Mesothelial cell of epicardium (in vitro differentiated cells): ENCODE measurements around a stretch of chr9.

- PRO-cap, result no peak
These were observed 144.8 kb downstream of the MPDZ start for GRCh38 chr9:13134571-13135262.

GRCh38 chr9:13175649-13176450 is 103.6 kb downstream of the MPDZ start:
- PRO-cap, result no peak

DNA sequence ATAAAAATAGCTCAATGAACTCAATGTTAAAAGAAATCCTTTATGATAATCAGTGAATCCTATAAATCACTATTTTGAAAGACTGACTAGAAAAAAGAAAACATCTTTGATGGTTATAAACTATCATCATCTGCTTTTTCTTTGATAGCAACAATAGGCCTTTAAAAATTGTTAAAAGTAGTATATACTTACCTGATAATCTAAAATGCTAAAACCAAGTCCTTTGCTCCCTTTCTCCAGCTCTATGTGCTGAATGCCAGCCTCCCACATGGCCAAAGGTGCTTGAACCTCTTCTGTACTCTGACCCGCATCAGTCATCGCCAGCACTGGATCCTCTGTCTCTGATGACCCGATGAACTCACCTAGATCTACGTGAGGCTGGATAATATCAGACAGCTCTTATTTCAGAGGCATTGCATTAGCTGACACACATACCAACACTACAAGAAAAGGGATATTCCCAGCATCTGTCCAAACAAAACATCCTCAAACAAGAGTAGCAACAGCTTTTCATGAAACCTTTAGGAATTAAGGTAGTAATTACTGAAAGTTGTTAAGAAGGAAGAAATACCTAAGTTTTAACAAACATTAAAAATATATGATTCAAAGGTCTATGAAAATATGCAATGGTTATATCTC is 89.5 kb downstream of the MPDZ start:
- PRO-cap, result no peak

GRCh38 chr9:13432945-13433392 is 153.5 kb upstream of the MPDZ start:
- PRO-cap, result no peak

- PRO-cap, result no peak
These were observed 163.8 kb upstream of the MPDZ start for GRCh38 chr9:13443231-13443671.

DNA sequence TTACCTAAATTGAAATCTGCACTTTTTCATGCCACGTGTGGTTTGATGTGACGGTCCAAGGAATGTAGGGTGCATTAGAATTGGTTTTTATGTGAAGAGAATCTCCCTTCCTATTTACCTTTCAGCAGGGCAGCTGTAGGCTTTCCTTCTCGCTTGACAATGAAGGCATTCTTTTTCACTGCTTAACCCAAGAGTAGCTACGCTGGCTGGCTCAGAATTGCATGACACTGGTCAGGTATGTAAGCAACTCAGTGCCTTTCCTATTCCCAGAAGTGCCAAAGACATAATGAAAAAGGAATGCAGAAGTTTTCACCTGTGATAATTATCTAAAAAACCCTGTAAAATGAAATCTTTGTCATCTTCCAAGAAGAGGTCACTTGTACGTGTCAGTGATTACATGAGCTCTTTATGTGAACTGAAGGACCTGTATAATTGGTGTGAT is 212.5 kb upstream of the MPDZ start:
- PRO-cap, result no peak

- PRO-cap, result no peak
These were observed 226.0 kb downstream of the NFIB start for GRCh38 chr9:14087773-14088570.

DNA sequence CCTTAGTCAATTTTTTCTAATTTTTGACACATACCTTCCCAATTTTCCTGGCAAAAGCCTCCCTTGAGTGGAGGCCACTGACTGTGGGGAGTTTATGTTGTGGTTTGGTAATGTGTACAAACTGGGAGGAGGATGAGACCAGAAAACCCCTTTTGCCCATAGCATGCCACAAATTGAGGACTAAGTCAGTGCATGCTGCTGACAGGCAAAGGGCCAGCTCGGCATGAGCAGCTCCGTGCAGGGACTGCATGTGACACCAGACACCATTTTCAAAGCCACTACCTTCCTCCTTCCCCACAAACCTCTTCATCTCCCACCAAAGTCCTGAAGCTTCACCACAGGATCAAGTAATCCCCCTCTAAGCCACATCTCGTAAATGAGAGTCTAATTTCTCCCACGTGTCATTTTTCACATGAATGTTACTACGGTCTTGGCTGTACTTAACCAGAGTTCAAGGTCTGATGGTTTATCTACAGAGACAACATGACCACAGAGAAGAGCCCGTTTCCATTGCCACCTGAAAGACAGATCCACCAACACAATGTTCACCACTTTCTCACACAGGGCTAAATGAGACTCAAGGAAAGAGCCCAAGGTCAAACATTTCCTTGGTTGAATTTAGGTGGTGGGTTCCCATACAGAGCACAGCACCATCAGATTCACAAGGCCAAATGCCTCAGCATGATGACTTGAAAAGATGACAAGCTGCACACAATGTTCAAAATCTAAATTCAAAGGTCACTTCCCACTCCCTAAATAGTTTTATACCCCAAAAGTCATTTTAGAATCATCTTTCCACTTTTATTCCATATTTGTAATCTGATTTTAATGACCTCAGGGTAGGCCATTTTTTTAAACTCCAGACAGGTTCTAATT is 106.4 kb downstream of the NFIB start:
- PRO-cap, result no peak

DNA sequence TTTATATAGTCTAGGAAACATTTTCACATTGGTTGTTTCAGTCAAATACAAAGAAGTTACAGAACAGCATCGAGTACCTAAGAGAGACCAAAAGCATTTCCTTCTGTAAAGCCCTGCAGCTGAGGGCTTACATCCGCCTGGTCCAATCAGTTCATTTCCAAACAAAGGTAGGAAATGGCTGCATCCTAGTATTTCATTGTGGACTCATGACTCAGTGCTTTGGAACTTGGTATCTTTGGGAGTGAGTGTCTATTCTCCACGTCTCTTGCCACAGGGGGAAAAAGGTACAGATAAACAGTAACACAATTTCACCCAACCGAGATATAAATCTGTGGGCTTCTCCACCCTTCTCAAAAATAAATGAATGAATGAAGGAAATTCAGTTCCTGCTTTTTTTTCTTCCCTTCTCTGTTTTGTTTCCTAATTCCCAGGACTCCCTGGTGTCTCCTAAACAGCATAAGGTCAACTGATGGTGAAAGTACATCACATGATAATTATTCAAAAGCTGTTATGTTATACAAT is 75.4 kb downstream of the NFIB start:
- PRO-cap, result no peak

DNA sequence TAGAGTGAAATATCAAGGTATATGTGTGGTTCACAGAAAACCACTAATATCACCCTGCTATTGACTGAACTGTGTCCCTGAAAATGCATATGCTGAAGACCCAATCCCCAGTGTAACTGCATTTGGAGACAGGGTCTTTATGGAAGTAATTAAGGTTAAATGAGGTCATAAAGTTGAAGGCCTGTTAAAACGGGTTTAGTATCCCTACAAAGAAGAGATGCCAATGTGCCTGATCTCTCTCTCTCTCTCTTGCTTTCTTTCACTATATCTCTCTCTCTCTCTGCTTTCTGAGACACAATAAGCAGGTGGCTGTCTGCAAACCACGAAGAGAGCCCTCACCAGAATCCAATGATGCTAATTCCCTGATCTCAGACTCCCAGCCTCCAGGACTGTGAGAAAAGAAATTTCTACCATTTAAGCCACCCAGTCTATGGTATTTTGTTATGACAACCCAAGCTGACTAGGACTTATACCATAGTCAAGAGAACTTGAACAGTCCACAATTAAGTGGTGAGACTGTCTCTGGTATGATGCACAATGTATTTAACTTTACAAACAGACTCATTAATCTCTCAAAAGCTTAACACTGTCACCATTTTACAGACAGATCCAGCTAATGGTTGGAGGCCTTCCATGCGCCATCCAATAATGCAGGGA is 67.1 kb downstream of the NFIB start:
- PRO-cap, result no peak

DNA sequence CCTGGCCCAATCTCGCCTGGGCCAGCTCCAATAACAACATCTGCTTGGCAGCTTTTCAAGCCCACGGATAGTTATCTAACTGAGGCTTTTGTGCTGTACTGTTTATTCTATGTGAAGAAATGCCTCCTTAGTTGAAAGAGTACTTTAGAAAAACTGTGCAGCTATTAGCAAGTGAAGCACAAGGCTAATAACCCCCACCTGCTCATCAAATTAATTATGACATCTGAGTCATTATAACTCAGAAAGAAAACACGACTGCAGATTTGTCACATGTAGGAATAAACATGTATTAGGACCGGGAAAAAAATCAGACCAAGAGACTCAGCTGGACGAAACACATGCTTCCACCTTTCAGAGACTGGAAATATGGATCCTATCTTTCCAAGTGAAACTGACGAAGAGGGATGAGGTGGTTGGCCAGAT is 42.7 kb downstream of the NFIB start:
- PRO-cap, result no peak

GRCh38 chr9:14279474-14280285 is 34.3 kb downstream of the NFIB start:
- PRO-cap, result no peak

- PRO-cap, result no peak
These were observed 2.0 kb upstream of the NFIB start for GRCh38 chr9:14315882-14316452.

GRCh38 chr9:14349738-14350523 is 36.0 kb upstream of the NFIB start:
- PRO-cap, result no peak

DNA sequence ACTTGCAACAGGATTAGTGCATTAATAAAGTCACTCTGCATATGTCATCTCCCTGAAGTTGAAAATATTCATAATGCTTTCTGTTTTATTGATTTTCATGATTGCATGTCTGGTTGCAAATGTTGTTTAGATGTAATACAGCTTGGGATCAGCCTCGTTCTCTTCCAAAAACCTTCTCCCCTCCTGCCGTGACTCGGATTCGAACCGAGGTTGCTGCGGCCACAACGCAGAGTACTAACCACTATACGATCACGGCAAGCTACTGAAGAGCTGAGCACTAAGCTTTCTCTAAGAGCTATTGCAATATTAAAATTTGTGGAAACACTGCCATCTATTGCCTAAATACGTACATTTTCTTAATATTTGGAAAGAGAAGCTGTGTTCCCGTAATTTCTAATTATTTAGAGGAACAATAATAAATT is 119.8 kb upstream of the NFIB start:
- PRO-cap, result no peak

DNA sequence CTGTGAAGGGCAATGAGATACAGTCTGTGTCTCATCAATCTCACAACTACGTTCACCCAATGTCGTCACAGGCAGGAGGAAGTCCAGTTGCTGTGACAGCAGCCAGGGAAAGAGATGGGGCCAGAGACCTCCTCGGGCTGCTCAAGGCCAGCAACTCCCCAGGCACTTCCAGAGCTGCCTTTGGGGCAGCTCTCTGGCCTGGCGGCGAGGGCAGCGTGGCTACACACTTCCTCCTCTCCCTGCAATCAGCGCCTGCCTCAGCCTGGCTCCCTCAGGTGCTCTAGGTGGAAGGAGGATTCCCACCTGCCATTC is 159.3 kb downstream of the ZDHHC21 start:
- PRO-cap, result no peak

DNA sequence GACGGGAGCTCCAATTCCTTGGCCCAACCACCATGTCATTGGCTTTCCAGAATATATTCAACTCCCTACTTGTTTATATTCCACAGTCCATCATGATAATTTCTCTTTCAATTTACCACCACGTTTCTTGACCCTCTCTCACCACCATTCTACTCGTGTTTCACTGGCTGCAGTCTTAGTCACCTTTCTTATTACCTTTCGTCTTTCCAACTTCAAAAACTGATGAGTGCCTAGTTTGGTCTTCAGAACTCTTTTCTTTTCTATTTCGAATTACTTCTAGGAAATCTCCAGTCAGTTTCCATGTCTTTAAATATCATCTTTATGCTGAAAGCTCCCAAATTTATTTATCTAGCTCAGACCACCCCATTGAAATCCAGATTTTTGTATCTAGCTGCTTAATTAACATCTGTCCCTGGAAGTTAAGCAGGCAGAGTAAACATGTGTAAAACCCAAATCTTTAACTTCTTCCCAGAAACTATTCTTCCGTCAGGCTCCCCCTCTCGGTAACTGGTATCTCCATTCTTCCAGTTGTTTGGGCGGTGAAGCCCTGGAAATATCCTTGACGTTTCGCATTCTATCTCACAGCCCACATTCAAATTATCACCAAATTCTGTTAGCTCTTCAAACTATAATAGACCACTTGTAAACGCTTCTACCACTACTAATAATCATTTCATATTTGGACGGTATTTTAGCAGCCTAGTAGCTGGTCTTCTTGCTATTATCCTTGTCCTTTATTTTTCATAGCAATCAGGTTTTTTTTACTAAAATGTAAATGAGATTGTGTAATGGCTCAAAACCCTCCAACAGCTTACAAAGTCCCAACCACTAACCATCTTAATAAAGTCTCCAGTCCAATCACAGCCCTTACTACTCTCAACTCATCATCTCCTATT is 45.4 kb downstream of the ZDHHC21 start:
- PRO-cap, result no peak

- PRO-cap, result no peak
These were observed 30.4 kb upstream of the CER1 start for GRCh38 chr9:14752987-14753310.

DNA sequence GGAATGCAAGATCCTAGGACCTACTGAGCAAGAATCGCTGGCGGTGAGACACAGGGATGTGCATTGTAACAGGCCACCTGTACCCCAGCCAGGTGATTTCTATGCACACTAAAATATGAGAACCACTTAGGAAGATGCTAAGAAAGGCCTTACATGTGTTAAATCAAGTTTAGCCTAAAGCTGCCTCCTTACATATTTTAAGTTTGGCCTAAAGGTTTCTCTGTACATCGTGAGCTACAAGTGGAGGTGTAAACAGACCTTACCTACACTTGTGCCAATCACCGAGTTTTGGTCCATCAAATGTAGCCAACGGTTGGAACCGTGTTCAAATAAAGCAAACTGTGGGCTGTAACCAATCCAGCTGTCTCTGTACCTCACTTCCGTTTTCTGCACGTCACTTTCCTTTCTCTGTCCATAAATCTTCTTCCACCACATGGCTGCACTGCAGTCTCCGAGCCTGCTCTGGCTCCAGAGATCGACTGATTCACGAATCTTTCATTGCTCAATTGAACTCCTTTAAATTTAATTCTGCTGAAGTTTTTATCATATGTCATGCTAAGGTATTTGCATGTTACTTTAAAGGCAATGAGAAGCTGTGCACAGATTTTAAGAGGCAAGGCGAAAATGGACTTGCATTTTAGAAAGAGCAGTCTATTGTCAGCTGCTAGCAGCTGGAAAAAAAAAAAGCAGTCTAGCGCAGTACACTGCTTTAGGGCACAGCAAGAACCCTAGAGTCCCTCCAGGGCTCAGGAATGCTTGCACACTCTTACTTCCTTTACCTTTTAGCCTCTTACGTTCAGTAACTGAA is 13.3 kb downstream of the TTC39B start:
- PRO-cap, result no peak

- PRO-cap, result no peak
These were observed 3.4 kb upstream of the TTC39B start for GRCh38 chr9:15310318-15310908.